Mesenteric fat pad (tissue), 1 donor: ENCODE measurements around the genes DMRT2 and KCNV2.

DNA sequence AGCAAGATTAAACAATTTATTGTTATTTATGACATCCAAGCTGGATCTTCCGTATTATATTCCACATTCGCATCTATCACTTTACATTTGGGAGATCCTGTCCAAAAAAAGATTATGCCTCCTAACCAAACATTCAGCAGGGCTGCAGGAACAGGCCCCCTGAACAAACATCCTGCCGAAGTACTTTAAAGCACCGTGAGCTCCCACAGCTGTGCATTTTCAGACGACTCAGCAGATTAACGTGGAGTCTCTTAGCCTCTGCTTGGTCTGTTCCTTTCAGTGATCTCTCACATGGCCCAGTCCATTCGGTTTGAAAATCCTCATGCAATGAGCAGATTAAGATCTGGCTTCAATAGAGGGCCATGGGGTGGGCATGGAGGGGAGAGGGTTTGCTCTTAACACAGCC, 33.6 kb upstream of the WASHC1 start:
- PRO-cap, result no peak

GRCh38 chr9:72606-73011, 43.4 kb upstream of the WASHC1 start:
- PRO-cap, result no peak

- PRO-cap, result no peak
Measured at GRCh38 chr9:278289-279405, 64.0 kb downstream of the DOCK8 start.

- PRO-cap, result no peak
Measured at GRCh38 chr9:289383-289699, 74.7 kb downstream of the DOCK8 start.

DNA sequence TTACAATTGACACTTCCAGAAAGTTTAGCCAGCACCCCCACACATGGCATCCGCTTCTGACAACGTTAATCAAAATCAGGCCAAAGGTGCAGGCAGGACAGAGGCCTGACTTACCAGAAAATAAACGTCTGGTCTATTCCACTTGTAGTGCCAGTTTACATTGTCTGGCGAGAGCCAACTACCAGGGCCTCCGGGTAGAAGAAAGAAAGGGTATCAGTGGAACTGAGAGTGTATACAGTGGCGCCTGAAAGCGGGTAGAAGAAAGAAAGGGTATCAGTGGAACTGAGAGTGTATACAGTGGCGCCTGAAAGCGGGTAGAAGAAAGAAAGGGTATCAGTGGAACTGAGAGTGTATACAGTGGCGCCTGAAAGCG, 35.3 kb upstream of the KANK1 start:
- PRO-cap, result no peak

DNA sequence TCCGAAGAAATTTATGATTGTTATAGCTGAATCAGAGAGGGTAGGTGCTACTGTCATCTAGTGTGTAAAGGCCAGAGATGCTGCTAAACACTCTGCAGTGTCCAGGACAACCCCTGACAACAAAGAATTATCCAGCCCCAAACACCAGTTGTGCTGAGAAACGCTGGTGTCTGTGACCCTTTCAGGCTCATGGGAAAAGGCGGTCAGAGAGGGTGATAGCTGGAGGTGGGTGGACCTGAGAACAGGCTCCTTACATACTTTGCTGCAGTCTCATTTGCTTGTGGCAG, 41.7 kb downstream of the KANK1 start:
- PRO-cap, result no peak

- PRO-cap, result no peak
Measured at GRCh38 chr9:576625-577382, 72.3 kb downstream of the KANK1 start.

DNA sequence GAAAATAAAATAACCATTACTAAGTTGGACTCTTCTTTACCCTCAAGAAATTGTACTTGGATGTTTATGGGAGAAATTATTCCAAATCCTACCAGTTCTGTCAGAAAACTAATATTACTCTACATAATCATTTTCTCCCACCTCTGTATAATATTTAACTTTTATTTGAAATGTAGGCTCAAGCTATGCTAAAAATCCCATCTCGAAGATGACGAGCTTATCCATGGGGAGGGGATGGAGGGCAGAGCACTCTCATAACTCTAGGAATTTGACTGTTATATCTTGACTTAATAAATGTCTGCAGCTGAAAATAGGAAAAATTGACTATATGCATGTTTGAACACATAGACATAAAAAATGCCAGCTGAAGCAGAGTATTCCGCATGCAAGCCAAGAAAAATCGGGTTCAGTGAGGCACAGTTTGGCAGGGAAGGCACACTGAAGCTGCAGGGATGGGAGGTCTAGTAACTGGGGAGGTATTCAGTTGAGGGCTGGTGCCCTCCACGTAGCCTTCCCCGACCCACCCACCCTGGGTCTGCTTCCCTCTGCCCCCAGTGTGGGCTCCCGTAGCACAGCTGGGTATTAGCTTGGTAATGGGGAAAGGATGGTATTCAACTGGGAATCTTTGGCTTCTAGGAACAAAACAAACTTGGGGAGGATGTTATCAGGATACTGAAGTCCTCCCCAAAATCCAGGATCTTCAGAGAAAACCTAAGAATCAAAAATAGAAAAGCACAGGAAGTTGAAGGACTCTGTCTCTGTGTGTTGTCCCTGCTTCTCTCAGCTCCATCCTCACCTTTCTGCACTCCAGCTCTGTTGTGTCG, 74.4 kb downstream of the KANK1 start:
- PRO-cap, result no peak

DNA sequence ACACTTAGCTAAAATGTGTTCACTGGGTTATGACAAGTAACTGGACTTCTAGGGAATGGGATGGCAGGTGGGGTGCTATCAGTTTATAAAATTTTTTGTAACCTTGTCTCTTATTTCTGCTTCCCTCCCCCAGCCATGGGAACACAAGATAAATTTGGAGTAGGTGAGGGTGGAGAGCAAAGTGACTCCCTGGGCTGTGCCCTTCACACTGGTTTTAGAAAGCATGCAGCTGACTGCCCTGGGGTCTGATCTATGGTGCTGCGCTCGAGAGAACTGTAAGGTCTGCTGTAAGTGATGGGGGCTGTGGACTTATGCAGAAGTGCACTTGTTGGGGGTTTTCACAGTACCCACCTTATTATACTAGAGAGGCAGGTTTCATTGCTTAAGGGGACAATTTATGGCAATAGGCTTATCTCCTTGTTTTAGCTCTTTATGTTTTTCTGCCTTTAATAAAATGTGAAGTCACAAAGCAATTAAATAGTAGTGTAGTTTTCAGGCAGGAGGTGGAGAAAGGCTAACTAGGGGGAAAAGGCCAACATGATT, 89.4 kb downstream of the KANK1 start:
- PRO-cap, result no peak

DNA sequence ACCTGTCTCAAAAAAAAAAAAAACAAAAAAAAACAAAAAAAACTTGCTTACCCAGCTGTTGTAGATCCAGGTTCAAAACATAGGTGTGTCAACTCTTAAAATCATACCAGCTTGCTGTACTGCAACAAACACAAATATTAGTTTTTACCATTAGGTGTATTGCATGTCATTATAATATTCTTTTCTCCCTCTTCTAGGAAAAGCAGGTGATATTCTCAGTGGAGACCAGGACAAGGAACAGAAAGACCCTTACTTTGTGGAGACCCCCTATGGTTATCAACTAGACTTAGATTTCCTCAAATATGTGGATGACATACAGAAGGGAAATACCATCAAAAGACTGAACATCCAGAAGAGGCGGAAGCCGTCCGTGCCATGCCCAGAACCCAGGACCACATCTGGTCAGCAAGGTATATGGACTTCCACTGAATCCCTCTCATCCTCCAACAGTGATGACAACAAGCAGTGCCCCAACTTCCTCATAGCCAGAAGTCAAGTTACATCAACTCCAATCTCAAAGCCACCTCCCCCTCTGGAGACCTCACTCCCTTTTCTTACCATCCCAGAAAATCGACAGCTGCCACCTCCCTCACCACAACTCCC, 130.8 kb upstream of the DMRT1 start:
- PRO-cap, result no peak

DNA sequence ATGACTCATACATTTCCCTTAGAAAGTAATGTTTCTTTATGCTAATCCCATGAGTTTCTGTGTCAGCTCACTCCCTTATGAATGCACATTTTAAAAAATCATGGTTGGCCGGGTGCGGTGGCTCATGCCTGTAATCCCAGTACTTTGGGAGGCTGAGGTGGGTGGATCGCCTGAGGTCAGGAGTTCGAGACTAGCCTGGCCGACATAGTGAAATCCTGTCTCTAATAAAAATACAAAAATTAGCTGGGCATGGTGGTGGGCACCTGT, 89.2 kb upstream of the DMRT1 start:
- PRO-cap, result no peak

- PRO-cap, result no peak
Measured at GRCh38 chr9:1049854-1050710, at the start of gene DMRT2. TSS of gene DMRT2 (plus strand) at chr9:1050357.

- PRO-cap, result no peak
Measured at GRCh38 chr9:1470527-1470743, 420.3 kb downstream of the DMRT2 start.

- PRO-cap, result no peak
Measured at GRCh38 chr9:2018104-2018761, 3.1 kb downstream of the SMARCA2 start.

- PRO-cap, result no peak
Measured at GRCh38 chr9:2291973-2293111, 277.2 kb downstream of the SMARCA2 start.

DNA sequence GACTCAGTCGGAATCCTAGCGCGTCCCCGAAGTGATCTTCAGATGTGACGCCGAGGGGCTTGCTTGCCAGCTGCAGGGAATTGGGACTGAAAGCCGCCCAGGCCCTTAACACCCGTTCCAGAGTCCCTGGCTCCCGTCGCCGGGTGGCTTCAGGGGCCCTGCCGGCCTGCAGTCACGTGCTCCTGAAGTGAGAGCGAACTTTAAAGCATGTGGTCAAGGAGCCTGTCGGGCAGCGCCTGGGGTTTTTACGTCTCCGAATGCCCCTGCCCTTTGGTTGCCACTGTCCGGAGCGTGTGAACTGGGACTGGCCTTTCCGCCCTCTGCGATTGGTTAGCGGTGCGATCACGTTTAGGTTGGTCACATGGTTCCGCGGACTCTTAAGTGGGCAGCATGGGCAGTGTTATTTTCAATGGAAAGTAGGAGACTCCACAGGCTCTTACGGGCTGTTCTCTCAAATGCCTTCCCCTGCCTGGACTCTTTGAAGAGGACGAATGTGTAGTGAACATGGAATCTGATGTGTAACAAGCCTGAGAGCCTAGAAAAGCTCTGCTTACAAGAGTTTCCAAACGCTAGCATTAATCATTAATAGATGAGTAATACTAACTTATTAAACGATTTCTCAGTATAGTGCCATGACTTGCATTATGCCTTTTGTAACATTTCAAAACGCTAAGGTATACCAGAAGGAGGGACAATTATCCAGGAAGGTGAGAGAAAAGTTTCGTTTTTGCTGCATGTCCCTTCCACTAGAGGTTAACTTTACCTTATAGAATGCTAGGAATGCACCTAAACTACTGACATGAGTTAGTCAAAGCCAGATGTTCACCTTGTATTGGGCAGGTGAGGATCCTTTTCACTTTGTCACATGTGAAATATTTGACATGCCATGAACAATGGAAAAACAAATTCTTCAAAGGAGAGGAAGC, 2.0 kb downstream of the VLDLR start:
- PRO-cap, result no peak

DNA sequence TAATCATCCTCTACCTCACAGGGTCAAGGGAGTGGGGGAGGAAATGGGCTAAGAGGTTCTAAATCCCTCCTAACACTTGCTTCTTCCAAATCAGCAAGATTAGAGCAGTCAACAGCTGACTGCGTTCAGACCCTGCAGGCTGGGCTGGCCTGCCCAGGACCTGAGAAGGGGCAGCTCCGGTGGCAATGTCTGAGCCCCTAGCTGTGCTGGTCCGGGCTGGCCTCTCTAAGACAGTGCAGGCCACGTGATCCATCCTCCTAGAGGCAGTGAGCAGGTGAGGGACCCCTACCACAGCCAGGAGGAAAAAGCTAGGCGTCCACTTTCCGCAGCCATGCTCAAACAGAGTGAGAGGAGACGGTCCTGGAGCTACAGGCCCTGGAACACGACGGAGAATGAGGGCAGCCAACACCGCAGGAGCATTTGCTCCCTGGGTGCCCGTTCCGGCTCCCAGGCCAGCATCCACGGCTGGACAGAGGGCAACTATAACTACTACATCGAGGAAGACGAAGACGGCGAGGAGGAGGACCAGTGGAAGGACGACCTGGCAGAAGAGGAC, at the start of gene KCNV2:
KCNV2 (plus strand) TSS at position 102 of the 556 bp plus-strand sequence.
- PRO-cap, result no peak

DNA sequence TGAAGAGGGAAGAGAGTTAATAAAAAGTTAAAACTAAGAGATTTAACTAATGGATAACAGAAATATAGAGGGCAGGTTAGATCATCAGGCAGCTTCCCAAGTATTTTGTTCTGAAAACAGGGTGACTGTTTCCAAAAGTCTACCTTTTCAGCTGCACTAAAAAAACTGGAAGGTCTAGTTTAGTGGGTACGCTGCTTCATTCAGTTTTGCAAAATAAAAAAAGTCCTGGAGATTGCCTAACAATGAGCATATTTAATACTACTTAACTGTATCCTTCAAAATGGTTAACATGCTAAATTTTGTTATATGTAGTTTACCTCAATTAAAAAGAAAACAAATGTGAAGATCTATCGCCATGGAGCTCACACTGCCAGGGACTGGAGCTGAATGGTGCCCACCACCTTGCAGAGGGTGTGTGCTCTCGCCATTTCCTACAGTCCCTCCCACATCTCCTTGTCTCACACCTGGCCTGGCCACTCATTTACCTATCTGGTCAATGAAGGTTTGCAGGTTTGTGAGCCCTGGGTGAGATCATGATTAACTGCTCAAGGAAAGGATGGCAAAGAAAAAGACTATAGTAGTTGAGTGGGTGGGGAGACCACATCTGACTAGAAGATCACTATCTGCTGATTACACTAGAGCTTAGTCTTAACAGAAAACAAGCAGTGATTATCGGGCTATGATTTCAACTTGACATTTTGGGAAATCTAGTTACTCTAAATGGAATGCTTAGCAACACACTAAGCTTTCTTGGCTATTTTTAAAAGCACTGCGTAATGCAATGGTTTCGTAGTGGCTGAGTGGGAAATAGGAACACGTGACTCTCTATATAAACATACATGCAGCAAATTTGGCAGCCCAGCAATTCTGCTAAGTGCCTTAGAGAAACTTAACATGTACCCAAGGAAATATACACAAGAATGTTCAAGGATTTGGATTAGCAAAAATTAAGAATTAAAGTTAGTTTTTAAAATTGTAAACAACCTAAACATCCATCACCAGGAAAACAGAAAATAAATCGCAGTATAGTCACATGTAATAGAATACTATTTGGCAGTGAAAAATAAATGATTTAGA, 27.4 kb downstream of the PUM3 start:
- PRO-cap, result no peak

DNA sequence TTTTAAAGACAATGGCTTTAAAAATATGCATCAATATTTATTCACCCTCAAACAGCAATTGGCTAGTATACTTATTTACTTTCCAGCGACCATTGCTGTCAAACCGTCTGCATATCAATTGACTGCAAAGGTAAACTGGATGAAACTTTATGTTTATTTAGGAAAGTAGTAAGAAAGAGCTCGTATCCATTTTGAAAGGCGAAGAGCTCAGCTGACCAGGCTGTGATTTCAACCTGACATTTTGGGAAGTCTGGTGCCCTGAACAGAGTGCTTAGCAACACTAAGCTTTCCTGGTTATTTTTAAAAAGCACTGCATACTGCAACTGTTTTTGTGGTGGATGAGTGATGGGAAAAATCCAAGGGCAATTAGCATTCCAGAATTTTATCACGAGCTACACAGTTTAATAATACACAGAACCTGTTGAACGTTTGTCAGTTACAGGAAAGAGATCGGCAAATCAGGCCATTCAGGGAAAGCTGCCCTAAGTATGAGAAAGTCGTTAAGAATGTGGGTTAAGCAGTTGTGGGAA, 26.0 kb downstream of the PUM3 start:
- PRO-cap, result no peak

GRCh38 chr9:3330299-3330850, 195.4 kb downstream of the RFX3 start:
- PRO-cap, result no peak